Frontal cortex (tissue), 2 donors: ENCODE measurements around a stretch of chr11.

- RAMPAGE, long total RNA, result no peak
Measured at GRCh38 chr11:1304317-1304751, 5.1 kb downstream of the TOLLIP start.

GRCh38 chr11:1310807-1311366 lies 1.5 kb upstream of the TOLLIP start:
- RAMPAGE, long total RNA, result no peak

- RAMPAGE, long total RNA, result no peak
Measured at GRCh38 chr11:1358066-1358765, 31.5 kb upstream of the BRSK2 start.

DNA sequence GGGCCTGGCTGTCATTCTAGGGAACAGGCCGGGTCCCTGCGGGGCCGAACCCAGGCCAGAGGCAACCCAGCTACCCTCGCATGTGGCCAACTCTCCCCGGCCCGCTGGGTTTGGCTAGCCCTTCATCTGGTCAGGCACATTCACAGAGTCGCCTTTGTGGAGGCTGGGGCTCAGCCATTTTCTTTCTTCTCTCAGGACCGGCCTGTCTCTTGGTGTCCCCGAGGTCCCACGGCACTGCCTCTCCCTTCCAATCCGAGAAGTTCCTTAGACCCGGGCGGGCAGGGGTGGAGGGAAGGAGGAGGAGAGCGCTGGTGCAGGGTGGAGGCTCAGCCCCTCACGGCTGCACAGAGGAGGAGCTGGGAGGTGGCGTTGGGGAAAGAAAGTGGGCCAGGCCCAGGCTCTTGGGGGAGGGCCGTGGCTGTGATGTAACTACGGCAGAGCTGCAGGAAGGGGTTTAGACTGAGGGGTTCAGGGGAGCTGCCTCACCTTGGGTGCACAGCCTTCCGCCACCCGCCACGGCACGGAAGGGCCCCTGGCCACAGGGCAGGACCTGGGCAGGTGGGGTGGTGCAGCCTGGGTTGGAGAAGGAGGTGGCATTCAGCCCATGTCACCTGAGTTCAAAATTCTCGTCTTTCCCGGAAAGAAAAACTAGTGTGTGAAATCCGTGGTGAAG lies 1.5 kb downstream of the BRSK2 start:
- RAMPAGE, long total RNA, result no peak

DNA sequence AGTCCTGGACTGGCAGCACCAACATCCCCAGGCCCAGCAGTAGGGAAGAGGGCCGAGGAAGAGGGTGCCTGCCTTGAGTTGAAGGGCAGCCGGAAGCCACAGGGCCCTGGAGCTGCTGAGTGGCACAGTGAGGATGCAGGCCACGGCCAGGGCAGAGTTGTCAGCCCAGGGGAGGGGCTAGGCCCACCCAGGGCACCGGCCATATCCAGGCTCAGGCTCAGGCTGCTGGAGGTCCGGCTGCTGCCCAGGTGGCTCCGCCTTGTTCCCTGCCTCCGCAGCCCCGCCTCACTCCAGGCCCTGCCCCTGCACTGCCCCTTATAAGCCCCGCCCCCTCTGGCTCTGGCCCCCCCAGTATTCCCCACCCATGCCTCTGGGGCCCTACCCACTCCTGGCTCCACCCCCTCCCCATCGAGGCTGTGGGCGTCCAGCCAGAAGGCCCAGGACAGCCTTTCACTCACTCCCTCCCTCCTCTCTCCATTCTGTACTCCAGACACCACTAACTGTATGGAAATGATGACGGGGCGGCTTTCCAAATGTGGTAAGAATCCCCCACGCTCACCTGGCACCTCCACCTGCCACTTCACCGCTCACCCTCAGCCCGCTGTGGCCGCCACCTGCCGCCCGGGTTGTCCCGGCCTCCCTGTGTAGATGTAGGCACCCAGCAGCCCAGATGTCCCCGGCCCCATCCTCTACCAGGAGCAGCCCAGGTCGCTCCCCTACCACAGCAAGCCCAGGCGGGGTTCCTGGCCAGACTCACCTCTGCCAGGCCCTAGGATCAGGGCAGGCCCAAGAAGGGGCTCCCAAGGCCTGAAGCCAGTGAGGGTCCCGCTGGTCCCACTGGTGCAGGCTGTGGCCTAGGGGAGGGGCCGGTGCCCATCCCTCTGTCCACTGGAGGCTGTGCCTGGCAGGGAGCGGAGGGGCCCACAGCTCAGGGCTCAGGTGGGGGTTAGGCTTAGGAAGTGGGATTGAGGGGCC lies 27.6 kb downstream of the MOB2 start:
- RAMPAGE, long total RNA, result no peak

DNA sequence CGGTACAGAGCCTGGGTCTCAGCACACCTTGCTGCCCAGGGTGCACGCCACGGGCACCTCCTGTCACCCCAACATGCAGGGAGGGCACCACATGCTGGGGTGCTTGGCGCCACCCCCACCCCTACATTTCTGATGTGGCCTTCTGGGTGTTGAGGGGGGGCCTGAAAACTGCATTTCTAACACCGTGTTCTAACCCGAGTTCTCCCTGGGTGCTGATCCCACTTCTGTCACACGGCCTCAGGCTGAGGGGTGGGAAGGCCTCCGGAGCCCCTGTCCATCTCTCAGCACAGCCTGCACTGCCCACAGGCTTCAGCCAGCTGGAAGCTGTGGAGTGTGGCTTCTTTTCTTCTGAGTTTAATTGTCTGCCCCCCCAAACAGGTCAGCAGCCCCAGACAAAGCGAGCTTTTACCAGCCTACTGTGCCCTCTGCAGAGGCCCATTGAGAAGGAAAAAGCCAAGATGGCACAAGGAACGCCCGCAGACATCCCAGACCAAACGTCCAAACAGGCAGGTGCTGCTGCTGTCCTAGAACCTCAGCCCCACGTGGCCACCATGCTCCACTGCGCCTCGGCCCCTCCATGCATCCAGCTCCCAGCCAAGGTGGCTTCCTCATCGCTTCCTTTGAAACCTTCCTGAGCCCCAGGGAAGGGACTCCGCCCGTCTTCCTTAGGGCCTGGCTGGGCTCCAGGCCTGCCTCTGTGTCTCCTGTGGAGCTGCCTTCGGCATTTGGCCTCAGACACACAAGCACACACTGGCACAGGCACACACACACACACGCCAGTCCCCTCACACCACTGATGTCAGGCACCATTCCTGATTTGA lies 1.8 kb downstream of the MOB2 start:
- RAMPAGE, long total RNA, result no peak

DNA sequence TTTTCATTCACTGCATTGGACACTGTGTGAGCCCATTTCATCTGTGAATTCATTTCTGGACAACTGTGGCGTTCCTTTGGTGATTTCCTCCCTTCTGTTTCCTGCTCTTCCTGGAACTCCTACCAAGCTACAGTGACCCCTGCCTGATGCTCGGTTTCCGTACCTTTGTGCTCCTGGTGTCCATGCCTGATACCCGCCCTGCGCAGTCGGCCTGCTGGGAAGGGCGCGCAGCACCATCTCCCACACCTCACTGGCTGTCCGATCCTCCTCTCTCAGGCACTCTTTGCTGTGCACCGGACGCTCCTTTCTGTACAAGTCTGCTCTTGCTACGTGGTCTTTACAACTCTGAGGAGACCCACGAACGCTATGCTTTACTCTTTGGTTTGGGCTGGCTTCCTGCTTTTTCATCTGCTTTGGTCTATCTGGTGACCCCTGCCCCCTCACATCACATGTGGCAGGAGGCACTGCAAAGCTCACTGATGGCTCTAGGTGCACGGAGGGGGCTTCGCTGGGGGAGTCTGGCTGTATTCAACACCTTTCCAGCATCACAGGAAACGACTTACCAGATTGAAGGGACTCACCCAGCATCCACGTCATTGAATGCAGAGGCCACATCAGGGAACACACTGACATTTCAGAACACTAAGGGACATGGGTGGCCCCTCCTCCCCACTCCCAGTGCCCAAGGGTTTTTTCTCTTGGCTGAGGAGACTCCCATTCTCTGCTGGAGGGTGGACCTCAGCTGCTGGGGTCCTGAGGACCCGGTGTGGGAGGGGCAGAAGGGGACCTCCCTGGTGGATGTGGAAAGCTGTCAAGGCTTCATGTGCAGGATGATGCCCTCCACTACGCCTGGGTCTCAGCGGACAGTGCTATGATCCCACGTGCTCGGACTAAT lies 27.0 kb upstream of the MOB2 start:
- RAMPAGE, long total RNA, result no peak

- RAMPAGE, long total RNA, result no peak
Measured at GRCh38 chr11:1563816-1564350, 8.2 kb downstream of the DUSP8 start.

DNA sequence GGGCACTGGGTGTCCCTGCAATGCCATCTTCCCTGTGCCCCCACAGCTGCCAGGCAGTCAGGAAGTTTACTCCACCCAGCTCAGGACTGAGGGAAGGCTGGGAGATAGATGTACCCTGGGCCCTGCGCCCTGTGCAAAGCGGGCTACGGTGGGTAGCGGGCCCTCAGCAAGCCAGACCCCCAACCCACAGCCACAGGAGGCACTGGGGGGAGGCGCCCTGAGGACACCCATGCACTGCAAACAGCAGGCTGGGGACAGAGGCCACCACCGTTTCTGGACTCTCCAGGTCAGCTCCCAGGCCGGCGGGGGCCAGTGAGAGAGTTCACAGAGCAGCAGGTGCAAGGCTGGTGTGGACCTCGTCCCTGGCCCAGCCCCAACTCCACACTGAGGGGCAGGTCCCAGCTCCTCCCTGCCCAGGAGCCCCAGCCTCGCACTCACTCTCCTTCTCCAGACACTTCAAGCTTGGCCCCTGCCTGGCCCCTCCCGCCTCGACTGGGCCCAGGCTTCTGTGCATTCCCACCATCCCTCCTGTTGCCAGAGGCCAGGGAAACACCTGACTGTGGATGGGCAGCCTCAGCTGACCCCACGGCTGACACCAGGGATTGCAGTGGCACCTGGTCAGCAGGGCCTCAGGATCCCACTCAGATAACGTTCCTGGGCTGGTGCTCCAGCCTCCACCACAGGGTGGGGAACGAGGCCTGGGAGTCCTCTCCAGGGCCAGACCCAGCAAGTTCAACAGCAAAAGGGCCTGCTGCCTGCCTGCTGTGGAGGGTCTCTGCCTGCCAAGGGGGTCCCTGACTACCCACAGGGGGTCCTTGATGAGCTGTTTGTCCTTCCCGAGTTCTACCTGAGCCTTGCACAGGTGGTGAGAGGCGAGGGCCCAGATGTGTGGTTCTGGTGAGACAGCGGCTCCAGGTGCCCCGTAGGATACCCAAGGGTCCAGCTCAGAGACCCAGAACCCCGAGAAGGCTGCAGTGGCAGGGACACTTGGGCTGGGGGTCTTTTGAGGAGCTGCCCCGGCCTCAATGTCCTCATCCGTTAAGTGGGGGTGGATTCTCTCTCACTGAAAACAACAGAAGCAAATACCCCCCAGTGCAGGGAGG lies 4.6 kb downstream of the DUSP8 start:
- RAMPAGE, long total RNA, result no peak

- RAMPAGE, long total RNA, result no peak
Measured at GRCh38 chr11:1596318-1597005, 1.6 kb downstream of the KRTAP5-2 start.

GRCh38 chr11:1608197-1608396 lies 166 bp downstream of the KRTAP5-3 start:
- RAMPAGE, long total RNA, result no peak

DNA sequence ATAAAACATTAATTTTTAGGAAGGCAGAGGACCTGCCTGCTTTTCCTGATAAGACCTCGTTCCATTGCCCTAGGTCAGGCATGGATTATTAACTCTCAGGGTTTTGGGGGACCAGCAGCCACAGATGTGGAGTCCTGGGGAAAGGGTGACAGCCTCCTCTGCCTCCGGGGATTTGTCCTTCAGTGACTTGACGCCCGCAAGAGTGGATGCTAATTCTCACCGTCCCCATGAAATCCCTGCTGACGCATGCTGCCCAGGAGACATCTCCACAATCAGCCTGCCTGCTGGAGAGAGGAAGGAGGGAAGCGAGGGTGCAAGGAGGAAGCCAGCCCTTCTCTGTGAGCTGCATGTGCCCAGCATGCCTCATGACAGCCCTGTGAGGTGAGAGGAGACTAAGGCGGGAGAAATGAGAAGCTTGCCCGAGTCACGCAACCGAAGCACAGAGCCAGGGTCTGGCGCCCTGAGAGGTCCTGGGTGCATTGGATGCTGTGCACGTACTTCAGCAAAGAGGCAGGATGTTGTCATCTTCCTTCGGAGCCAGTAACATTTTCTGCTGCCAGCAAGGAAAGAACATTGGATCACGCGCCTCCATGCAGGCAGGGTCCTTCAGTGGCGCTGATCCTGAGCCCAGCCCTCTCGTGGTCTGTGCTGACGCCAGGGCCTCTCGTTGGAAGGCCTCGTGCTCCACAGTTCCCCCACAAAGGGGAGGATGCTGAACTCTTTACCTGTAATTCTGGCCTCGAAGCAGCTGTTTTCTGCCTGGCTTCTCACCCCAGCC lies 27.3 kb upstream of the KRTAP5-6 start:
- RAMPAGE, long total RNA, result no peak

GRCh38 chr11:1674341-1675282 lies 22.4 kb upstream of the KRTAP5-6 start:
- RAMPAGE, long total RNA, result no peak

- RAMPAGE, long total RNA, result no peak
Measured at GRCh38 chr11:1688567-1689042, 8.4 kb upstream of the KRTAP5-6 start.

DNA sequence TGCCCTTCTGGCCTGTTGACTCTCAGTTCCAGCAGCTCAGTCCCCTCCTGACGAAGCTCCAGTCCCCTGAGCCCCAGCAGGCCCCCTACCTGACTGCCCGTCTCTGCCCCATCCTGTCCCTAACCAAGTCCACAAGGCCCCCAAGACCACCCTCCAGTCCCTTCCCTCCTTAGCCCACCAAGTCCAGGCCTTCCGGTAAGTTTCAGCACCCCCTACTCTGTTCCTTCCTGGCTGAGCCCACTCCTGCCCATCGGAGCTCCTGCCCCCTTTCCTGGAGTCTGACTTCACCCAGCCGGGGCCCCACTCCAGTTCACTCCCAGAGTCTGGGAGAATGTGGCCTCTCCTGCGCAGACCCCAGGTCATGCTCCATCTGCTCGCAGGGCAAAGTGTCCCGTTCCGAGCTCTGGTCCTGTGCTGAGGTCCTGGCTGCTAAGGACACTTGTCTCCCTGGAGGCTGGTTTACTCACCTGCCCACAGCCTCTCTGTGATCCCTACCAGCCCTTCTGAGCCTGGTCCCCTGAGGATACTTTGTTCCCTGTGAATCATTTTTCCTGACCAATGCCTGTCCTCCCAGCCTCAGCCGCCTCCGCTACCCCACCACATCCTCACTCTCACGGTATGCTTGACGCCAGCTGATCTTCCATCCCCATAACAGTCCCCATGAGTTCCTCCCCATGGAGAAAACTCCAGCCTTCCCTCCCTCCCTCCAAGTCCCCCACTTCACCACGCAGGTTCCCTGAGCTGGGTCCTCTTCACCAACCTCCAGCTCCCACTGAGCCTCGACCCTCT lies 602 bp downstream of the IFITM10 start:
- RAMPAGE, long total RNA, result no peak

GRCh38 chr11:1755503-1756202 lies 5.3 kb upstream of the IFITM10 start:
- RAMPAGE, long total RNA, result no peak

GRCh38 chr11:1757601-1758507 lies 5.9 kb downstream of the CTSD start:
- RAMPAGE, long total RNA, result no peak

- RAMPAGE, long total RNA, result no peak
Measured at GRCh38 chr11:1826519-1827011, 8.2 kb upstream of the SYT8 start.

- RAMPAGE, long total RNA, result no peak
Measured at GRCh38 chr11:1827012-1827714, 7.6 kb upstream of the SYT8 start.

GRCh38 chr11:1858995-1859521 lies 6.2 kb downstream of the LSP1 start:
- RAMPAGE, long total RNA, result no peak